H4 (cell line): ENCODE measurements around the gene MIA3.

DNA sequence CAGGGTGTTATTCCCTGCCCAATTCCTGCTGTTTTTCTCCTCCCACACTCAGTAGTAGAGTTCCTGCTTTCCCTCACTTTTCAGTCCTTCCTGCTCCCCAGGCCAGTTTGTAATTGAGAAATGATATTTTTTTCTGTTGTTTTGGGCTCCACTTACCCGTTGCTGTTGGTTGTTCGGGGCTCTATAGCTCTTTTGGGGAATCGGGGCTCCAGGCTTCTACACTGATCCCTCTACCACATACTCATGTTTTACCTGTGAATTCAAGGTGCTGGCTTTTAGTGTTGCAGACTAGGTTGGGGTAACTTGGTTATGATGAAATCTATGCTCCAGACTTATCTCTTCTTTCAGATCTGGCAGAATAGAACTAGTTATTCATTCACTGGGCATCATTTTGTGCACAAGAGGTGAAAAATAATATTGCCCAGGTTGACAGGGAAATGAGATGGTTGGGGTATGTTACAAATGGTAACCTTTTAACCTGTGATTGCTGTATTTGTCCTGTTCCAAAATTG is 3.5 kb downstream of the MTARC2 start:
- RAMPAGE, long total RNA, result no peak

GRCh38 chr1:220843717-220844076 is 35.5 kb upstream of the HLX start:
- RAMPAGE, long total RNA, result no peak

DNA sequence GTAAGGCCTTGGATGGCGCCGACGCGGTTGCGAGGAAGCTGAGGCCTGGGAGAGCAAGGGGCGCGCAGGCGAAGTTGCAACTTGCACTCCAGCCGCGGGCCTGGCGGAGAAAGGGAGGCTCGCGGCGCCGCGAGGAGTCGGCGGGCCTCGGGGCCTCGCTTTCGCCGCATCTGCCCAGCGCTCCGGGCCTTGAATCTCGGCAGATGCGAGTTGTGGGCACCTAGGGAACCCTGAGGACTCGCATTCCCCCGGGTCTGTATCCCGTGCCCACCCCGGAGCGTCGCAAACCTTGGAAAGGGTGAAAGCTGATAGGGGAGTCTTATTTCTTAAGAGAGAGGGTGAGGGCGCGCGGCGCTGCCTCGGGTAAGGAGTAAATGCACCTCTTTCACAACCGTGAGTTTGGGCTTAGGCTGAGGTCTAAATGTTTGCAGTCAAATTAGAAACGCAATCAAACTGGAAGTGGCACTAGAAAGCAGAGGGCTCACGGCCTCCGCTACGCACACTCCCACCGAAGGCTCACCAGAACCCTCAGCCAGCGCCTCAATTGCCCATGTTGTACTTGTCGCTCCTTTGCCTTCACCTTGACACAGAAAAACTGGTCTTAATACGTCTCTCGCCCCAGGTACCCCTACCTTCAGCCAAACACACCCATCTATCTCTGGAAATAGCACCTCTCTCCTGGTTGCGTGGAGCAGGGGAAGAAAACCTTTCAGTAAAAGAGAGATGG is 1.9 kb upstream of the HLX start:
- RAMPAGE, long total RNA, result no peak

DNA sequence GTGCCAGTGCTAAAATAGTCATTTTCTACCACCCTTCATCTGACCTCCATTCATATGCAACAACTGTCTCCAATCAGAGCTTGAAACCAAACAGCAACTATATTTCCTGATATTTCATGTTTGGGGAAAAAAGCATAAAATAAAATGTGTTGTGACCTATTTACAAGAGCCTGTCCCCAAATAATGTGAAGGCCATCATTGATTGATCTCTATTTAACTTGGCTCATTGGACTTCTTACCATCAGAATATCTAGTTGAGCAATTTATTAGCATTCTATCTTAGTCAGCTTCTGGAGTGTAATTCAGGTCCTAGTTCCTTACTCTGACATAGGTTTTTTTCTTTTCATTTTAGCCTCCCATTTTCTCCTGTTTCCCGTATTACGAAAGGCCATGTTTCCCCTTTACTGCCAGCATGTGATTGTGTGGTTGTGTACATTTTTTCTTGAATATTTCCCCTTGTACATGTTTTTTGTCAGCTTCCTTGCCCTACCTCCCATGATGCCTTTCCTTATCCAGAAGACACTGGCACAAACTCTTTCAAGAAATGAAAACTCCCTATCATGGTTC is 43.0 kb downstream of the DUSP10 start:
- RAMPAGE, long total RNA, result no peak

DNA sequence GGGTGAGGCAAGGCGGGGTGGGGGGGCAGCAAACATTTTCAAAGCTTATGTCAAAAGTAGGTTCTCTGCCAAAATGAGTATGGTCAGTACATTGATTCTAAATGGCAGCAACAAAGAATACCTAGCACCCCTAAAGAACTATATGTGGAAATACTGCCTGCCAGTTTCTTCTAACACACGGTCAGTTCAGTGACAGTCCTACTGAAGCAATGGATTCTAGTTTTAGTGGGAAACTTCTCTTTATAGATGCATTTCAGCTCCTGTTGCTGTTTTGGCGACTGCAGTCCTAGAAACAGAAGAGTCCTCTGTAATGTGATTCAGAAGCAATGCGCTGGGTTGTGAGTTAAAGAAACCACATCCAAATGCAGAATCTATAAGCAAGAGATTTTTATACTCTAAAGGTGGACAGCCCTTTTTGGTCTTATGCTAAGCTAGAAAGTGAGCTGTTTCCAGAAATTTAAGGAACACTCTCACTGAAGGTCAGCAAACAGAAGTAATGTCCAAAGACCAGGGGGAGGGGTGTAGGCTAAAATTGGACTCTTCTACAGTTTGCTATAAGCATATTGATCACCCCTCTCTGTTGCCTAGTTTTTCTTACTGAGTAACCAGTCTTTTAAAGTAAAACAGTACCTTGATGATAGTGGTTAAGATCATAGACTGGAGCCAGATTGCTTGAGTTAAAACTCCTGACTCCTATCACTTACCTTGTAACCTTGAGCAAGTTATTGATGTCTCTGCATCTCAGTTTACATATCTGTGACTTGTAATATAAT is 30.8 kb downstream of the DUSP10 start:
- RAMPAGE, long total RNA, result no peak

- RAMPAGE, long total RNA, result no peak
Observed at GRCh38 chr1:221712159-221712761, 29.6 kb downstream of the DUSP10 start.

- RAMPAGE, long total RNA, result no peak
Observed at GRCh38 chr1:221714231-221714971, 27.5 kb downstream of the DUSP10 start.

DNA sequence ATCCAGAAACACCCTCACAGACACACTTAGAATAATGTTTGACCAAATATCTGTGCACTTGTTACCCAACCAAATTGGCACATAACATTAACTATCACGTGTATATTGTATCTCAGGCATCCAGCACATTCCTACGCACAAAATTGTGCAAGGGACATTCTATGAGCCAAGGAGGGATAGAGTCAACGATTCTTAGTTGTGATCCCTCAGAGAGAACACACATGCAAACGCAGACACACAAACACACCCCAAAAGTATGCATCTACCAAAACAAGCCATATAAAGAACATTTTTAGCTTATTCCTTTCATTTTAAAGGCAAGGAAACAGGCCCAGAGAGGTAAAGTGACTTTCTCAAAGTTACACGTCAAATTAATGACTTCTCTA is 195.7 kb upstream of the DUSP10 start:
- RAMPAGE, long total RNA, result no peak

DNA sequence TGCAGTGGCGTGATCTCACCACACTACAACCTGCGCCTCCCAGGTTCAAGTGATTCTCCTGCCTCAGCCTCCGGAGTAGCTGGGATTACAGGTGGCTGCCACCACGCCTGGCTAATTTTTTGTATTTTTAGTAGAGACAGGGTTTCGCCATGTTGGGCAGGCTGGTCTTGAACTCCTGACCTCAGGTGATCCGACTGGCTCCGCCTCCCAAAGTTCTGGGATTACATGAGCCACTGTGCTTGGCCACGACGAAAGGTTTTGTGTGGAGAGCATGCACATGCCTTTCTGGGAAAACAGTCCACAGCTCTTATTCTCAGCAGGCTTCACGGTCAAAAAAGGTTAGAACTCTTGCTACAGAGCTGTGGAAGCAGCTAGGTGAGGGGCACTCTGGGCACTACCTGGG is 31.0 kb downstream of the HHIPL2 start:
- RAMPAGE, long total RNA, result no peak

GRCh38 chr1:222556096-222556748 is 8.3 kb upstream of the HHIPL2 start:
- RAMPAGE, long total RNA, result no peak

- RAMPAGE, long total RNA, result start-site peak on the plus strand at chr1:222618093-222618099, 41 reads
Observed at GRCh38 chr1:222617313-222618350, at the start of gene MIA3. TSS of gene MIA3 (plus strand) at chr1:222618097.

DNA sequence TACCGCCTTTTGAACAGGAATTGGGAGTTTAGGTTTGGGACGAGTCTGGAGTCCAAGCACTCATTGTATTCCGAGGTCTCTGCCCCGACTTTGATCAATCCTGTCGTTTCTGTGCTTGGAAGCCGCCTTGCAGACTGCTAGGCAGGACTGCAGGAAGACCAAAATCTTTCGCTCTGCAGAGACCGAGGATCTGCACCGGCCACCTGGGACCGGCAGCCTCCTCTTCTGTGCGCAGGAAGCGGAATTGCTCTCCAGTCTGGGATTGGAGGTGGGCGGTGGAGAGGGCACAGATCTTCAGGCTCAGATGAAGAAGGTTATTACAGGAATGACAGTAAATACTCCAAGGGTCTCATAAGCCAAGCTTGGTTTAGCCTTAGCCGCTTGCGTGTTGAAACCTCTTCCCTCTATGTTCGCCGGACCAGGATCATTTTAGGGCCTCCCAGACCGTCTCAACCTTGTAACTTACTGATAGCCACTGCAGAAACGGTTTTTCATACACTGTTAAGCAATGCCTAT is 995 bp downstream of the MIA3 start:
- RAMPAGE, long total RNA, result no peak

GRCh38 chr1:222622753-222623000 is 4.8 kb downstream of the MIA3 start:
- RAMPAGE, long total RNA, result no peak

DNA sequence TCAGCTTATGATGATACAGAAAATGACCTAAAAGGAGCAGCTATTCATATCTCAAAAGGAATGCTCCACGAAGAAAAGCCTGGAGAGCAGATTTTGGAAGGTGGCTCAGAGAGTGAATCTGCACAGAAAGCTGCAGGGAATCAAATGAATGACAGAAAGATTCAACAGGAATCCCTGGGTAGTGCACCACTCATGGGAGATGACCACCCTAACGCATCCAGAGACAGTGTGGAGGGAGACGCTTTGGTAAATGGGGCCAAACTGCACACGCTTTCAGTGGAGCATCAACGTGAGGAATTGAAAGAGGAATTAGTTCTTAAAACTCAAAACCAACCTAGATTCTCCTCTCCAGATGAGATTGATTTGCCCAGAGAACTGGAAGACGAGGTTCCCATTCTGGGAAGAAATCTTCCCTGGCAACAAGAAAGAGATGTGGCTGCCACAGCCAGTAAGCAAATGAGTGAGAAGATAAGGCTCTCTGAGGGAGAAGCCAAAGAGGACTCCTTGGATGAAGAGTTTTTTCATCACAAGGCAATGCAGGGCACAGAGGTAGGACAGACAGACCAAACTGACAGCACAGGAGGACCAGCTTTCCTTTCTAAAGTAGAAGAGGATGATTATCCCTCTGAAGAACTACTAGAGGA is 11.0 kb downstream of the MIA3 start:
- RAMPAGE, long total RNA, result no peak

DNA sequence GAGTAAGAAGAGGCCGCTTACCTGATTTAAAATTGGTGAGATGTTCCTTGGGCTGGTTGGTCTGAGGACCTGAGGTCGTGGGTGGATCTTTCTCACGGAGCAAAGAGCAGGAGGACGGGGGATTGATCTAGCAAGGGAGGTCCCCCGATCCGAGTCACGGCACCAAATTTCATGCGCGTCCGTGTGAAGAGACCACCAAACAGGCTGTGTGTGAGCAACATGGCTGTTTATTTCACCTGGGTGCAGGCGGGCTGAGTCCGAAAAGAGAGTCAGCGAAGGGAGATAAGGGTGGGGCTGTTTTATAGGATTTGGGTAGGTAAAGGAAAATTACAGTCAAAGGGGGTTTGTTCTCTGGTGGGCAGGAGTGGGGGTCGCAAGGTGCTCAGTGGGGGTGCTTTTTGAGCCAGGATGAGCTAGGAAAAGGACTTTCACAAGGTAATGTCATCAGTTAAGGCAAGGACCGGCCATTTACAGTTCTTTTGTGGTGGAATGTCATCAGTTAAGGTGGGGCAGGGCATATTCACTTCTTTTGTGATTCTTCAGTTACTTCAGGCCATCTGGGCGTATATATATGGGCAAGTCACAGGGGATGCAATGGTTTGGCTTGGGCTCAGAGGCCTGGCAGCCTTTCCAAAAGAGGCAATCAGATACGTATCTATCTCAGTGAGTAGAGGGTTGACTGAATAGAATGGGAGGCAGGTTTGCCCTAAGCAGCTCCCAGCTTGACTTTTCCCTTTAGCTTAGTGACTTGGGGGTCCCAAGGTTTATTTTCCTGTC is 113.3 kb downstream of the TLR5 start:
- RAMPAGE, long total RNA, result no peak

DNA sequence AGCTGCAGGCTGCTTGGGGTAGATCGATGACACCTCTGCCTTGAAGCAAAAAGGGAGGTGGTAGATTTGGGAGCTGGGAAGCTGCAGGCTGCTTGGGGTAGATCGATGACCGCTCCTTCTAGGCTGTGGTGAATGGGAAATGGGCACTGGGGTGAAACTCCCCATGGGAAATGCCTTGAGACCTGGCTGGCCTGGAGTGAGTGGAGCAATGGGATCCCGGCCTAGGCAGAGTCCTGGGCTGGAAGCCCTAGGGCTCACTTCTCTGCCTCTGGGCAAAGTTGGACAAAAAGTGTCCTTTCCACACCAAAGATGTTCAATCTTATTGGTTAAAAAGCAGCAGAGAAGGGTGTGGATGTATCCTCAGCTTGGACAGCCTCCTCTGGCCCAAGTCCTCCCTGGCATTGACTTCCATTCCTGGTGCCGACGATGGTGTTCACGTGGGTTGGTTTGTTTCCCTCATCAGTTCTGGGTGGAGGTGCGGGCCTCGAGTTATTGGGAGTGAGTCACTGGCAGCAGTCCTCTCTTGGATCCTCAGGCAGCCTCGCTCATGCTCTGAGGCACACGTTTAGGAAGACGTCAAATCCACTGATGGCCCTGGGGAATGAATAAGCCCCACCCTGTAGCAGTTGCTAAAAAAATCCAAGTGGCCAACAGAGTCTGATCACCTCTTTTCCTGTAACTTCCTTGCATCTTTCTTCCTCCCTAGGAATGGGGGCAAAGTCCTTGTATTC is 111.5 kb downstream of the TLR5 start:
- RAMPAGE, long total RNA, result no peak

GRCh38 chr1:223141847-223142093 is 1.3 kb downstream of the TLR5 start:
- RAMPAGE, long total RNA, result no peak

DNA sequence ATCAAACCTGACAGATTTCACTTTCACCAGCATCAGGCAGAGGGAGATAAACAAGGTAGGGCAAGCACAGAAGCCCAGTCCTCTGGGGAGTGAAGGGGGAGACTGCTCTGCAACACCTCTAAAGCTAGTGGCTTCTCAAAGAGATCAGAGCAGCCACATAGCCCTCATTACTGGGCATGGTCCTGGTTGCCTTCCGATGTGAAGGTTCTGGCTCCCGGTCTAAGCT is 33.9 kb downstream of the CAPN8 start:
- RAMPAGE, long total RNA, result no peak

GRCh38 chr1:223714661-223715934 is 2.8 kb downstream of the CAPN2 start:
- RAMPAGE, long total RNA, result no peak

DNA sequence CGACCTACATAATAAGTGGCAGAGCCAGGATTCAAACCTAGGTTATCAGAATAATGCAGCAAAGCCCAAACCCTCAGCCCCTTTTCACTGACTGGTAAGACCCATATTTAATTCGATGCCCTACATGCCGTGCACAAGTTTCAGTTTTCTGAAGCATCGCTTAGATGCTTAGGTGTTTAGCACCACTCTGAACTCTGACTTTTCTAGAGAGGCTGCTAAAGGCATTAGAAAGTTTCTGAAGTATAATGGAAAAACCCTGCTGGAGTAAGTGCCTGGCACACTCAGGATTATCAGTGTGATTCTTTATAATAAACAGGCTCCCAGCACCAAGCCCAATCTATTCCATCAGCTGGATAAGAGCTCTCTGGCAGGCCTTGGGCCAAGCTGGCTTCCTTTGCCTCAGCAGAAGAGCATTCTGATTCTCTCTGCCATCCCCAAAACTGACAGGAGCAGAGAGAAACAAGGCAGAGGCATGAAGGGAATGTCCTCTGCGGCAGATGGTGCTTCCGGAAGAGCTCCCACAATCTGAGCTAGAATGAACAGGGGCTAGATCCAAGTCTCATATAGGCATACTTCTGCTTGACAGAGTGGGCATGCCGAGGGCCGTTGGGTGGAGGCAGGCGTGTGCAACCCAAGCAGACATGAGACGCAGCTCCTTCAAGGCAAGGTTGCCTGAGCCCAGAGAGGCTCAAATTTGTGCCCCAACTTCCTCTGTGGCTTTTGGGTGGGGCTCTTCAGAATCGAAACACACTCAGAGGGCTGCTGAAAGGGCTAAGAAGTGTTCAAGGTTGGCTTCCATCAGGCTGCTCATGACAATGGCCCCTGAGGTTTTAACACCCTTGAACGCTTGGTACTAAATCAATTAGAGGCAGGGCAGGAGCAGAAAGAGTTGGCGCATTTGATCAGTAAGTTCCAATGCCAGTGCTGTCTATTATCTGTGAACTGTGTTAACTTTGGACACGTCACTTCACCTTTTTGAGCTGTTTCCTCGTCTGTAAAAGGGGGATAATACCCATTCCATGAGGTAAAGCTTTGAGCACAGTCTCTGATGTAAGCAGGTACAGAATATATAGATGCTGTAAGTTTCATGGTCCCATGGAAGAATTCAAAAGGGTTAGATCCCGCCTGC is 4.1 kb downstream of the CAPN2 start:
- RAMPAGE, long total RNA, result no peak